Colic lymph node (tissue), 1 donor: ENCODE results near the genes ZFP69 and KCNQ4.

- PRO-cap: no peak
Observed at GRCh38 chr1:40199258-40199837, 38.2 kb downstream of the RLF start.

- PRO-cap: bidirectional peak, plus-strand start at chr1:40352417, minus-strand start at chr1:40352309
Observed at GRCh38 chr1:40352159-40352511, 21.4 kb upstream of the SMAP2 start.

DNA sequence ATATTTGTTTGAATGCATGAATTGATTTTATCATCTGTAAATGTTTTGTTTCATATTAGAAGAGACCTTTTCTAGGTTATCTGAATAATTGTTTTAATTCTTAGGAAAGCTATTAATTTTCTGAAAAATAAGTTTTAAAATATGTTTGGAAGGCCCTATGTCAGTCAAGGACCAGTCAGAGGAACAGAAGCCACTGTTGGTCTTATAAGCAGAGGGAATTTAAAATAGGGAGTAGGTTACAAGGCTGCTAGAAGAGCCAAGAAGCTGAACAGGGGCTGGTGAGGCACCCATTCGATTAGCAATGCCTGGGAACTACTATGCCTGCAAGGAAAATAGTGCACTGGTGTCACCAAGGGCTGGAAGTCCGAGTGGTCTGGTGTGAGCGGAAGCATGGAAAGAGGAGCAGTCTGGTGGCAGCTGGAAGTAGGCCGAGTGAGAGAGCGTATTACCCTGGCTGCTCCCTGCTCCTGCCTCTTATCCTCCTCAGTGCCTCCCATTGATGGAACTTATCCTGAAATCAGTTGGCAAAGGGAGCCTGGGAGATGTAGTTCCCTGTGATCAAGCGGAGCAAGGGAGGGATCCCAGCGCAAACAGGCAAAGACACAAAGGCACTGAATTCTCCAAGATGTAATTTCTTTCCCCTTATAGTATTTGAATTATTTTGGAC is 9.5 kb downstream of the SMAP2 start:
- PRO-cap: no peak

DNA sequence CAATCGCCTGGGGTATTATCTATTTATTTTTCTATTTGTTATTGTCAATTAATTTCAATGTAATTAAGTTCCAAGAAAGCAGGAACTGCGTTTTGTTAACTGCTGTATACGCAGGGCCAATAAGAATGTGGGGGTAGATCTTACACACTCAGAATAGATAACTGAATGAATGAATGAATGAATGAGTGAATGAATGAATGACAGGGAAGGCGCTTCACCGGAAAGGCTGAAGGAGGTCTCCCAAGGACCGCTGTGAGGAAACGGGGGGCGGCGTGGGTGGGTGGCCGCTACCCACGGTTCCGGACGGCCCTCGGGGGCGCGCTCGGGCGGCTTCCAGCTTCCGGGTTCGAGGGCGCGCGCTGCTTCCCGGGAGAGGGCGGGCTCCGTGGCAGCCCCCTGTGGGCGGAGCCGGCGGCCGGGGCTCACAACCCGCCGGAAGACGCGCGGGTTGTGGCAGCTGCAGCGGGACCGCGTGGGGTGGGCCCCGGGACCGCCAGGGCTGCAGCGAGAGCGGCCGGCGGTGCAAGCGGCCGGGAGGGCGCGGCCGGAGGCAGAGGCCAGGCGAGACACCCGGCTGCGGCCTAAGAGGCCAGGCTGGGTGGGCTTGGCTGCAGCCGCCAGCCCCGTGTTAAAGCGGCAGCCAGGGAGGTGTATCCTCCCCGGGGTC is at the start of gene ZFP69:
Gene ZFP69, plus strand, starts transcription at position 426 of the 667 bp plus-strand sequence.
- PRO-cap: bidirectional peak, plus-strand start at position 425 of the sequence, minus-strand start at position 348 of the sequence

DNA sequence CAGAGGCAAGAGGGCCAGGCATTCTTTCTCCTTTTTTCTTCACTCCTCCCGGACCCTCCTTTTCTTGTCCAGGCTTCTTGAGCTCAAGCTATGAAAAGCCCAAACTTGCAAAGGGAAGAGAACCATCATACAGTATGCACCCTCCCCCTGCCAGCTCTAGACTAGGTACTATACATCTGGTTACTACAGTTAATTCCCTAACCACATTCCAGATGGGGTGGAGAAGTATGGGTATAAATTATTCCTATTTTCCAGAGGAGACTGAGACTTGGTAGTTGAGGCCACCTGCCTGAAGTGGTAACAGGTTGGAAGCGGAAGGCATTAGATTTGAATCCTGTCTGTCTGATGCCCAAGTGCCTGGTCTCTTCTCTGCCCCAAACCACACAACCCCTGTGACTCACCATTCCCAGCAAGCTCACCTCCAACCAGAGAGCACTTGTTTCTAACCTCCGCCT is 2.9 kb downstream of the RIMS3 start:
- PRO-cap: no peak

GRCh38 chr1:40692169-40693047 is 904 bp downstream of the NFYC start:
- PRO-cap: bidirectional peak, plus-strand start at chr1:40692203, minus-strand start at chr1:40692093

DNA sequence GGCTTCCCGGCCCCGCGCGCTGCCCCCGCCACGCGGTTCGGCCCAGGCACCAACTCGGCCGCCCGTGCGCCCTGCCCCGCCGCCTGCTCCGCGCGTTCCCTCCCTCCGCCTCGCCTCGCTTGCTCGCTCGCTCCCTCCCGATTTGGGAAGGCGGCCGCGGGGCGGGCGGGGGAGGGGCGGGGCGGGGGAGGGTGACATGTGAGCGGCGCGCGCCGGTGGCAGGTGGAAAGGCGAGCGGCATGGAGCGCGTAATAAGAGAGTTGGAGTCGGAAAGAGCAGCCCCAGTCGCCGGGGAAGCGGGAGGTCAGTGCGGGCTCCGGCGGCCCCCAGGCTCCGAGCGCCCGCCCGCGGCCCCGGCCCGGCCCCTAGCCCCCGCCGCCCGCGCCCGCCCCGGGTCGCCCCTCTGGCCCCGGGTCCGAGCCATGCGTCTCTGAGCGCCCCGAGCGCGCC is at the start of gene KCNQ4:
Gene KCNQ4, plus strand, starts transcription at position 194 of the 450 bp plus-strand sequence.
- PRO-cap: no peak

DNA sequence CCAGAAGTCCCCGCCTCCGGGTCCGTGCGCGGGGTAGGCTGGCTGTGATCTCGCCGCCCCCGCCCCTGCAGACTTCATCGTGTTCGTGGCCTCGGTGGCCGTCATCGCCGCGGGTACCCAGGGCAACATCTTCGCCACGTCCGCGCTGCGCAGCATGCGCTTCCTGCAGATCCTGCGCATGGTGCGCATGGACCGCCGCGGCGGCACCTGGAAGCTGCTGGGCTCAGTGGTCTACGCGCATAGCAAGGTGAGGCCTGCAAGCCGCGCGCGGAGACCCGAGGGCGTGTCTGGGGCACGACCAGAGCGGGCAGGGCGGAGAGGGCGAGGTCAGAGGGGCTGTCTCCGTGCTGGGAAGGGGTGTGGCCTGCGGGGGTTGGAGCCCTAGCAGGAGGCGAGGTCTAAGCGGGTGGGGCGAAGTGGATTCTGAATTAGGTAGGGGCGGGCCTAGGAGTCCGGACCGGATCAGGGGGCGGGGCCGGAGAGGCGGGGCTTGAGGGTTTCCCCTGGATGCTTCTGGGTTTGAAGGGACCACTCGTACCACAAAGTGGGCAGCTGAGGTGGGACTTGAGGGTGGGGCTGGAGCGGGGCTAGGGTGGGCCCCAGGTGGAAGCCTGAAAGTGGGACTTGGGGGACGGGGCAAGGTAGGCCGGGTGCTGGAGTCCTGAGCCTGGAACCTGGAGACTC is 35.0 kb downstream of the KCNQ4 start:
- PRO-cap: unidirectional peak, minus-strand start at position 300 of the sequence

DNA sequence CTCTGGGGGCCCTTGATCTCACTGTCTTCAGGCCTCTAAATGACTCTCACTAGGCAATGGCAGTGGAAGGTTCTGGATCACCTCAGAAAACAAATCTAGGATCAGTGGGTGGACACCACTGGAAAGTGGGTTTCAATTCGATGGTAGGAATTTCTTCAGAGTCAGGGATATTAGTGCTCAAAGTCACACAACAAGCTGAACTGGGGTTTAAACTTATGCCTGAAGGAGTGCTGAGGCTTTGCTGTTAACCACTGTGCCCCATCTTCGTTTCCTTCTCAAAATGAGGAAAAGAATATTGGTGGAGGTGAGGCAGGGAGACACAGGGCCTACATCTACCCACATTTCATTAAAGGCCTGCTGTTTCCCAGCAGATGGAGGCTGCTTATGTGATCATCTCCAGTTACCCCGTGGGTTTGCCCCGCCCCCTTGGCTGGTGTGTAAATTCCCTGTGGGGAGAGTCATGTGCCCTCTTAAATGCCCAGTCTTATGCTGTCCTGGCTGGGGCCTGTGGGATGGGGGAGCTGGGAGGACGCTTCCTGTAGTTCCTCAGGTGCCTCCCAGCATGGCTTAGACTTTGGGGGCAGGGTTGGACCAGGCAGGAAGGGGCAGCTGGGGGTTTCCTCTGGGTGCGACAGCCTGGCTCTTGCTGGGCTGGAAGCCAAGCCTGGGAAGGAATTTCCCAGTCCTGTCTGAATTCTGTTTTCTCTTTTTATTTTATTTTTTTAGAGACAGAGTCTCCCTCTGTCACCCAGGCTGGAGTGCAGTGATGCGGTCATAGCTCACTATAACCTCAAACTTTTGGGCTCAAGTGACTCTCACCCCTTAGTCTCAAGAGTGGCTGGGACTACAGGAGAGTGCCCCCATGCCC is 15.5 kb upstream of the CITED4 start:
- PRO-cap: unidirectional peak, plus-strand start at position 501 of the sequence

- PRO-cap: no peak
Observed at GRCh38 chr1:40988130-40988946, 8.8 kb downstream of the CTPS1 start.

- PRO-cap: no peak
Observed at GRCh38 chr1:41168527-41169319, 73.4 kb downstream of the SCMH1 start.

- PRO-cap: no peak
Observed at GRCh38 chr1:41239930-41240618, 2.0 kb downstream of the SCMH1 start.

DNA sequence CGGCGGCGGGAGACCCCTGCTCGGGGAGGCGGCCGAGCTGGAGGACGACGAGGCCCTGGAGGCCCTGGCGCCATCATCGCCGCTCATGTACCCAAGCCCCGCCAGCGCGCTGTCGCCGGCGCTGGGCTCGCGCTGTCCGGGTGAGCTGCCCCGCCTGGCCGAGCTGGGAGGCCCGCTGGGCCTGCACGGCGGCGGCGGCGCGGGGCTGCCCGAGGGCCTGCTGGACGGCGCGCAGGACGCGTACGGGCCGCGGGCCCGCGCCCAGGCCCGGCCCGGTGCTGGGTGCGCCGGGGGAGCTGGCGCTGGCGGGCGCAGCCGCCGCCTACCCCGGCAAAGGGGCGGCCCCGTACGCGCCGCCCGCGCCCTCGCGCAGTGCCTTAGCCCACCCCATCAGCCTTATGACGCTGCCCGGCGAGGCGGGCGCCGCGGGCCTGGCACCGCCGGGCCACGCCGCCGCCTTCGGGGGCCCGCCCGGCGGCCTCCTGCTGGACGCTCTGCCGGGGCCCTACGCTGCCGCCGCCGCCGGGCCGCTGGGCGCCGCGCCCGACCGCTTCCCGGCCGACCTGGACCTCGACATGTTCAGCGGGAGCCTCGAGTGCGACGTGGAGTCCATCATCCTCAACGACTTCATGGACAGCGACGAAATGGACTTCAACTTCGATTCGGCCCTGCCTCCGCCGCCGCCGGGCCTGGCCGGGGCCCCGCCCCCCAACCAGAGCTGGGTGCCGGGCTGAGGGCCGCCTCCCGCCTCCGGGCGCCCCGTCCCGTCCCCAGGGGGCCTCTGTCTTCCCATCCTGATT is 102.3 kb downstream of the EDN2 start:
- PRO-cap: bidirectional peak, plus-strand start at position 459 of the sequence, minus-strand start at position 214 of the sequence

DNA sequence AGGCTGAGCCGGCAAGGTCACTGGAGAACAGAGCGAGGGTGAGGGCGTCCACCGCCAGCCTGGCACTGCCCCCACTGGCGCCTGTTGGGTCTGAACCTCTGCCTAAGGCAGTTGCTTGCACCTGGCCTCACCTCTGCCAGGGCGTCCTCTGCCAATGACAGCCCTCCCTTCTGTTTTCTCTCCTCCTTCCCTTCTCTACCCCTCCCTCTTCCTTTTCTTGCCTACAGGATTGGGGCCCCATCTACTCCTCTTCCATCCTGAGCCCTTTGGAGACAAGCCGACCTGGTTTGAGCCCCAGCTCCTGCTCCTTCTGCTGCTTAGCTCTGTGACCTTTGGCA is 65.1 kb downstream of the EDN2 start:
- PRO-cap: no peak

DNA sequence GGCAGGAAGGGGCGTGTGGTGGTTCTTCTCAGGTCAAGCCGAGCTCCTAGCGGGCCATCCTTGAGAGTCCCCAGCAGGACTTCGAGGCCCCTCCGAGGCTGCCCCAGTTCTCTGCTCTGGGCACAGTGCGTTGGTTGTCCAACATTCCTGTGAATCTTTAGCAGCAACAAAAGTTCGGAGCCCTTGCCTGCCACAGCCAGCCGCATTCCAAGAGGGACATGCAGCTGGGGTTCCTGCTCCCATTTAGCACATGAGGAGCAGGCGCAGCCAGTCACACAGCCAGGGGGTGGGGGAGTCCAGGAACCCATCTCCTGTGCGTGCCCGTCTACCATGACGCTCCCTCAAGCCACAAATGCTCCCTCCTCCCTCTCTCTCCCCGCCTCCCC is 57.0 kb downstream of the EDN2 start:
- PRO-cap: no peak

DNA sequence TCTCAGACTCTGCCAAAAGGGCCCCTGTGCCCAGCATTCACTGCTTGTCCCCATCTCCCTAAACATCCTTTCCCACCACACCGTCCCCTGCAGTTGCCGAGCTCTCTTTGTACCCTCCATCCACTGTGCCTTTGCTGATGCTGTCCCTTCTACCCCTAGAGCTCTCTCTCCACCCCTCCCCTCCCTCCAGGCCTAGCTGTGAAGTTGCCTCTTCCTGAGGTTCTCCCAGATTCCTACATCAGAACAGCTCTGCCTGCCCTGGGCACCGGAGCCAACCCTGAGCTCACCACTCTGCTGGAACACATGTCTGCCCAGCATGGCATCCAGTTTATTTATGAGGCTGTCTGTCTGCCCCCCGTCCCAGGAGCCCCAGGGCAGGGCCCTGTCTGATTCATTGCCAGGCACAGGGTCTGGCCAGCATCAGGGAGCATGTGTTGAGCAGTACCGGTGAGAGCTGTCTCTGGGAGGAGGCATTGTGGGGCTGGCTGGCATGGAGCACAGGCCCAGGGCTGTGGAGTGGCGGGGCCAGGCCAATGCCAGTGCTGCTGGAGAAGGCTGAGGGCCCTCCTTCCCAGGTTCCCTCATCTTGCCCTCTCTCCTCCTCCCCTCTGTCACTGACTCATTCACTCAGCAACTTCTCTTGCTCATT is 28.8 kb downstream of the EDN2 start:
- PRO-cap: no peak

DNA sequence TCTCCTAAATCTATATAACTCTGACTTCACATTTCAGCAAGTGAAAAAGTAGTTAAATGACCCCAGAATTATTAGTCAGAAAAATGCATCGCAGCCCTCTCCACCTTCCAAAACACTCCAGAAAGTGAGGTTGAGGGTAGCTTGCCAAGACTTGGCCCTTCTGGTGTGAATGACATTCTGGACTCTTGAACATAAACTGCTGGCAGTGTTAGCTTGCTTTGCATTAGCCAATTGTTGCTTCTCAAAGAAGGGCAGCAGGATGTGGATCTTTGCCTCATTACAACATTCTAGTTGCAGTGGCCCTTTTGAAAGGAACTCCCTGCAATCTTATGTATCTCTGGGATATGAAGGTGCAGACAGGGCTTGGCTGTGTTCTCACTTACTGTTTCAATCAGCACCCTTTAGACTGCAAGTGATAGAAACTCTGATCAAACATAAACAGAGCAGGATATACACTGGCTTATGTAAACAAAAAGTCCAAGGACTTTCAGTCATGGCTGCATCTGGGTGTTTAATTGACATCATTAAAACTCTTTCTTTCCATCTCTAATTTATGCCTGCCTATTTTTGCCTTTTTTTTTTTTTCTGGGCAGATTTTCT is 22.4 kb downstream of the EDN2 start:
- PRO-cap: no peak

- PRO-cap: no peak
Observed at GRCh38 chr1:41486240-41487369, 2.1 kb upstream of the EDN2 start.

DNA sequence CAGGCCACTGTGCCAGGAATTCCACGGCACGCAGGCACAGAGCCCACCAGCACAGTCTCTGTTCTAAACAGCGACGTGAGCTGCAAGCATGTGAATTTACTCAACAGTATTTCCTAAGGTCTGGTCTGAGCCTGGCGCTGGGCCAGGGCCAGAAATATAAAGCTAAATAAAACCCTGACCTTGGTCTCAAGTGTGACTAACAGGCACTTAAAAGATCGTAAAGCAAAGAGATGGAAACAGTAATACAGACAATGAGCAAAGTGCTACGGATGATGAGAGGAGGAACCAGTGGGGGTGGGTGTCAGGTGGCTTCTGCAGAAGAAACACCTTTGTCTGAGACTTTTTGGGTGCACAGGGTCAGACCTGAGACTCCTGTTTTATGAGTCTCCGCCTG is 53.3 kb upstream of the EDN2 start:
- PRO-cap: no peak

- PRO-cap: no peak
Observed at GRCh38 chr1:41579980-41580819, 95.7 kb upstream of the EDN2 start.